ENCODE measurements around a stretch of chr4.

GRCh38 chr4:86582456-86582867, 11.7 kb upstream of the PTPN13 start:
- PRO-cap: no peak

DNA sequence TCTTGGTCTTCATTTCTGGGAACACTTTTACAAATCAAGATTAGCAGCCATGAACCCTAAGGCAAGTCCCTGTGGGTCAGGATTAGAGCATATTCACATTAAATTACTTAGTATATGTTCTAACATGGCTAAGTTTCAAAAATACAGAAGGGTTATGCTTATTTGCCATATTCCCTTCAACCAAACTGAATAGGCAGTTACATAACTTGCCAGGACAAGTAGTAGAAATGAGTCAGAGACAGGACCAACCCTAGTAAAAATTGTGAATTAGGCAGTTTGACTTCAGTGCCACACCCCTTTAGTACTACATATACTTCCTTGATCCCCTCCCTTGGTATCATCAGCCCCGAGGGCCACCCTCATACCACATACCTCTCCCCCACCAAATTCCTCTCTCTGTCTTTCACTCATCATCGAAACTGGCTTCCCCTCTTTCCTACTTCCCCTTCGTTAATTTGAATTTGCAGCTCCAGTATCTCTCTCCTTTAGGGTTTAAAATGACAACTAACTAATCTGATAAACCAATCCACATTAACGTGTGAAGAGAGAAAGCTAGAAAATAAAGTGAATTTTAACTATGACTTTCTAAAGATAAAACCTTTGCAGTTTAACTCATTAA, 8.0 kb upstream of the PTPN13 start:
- PRO-cap: no peak

DNA sequence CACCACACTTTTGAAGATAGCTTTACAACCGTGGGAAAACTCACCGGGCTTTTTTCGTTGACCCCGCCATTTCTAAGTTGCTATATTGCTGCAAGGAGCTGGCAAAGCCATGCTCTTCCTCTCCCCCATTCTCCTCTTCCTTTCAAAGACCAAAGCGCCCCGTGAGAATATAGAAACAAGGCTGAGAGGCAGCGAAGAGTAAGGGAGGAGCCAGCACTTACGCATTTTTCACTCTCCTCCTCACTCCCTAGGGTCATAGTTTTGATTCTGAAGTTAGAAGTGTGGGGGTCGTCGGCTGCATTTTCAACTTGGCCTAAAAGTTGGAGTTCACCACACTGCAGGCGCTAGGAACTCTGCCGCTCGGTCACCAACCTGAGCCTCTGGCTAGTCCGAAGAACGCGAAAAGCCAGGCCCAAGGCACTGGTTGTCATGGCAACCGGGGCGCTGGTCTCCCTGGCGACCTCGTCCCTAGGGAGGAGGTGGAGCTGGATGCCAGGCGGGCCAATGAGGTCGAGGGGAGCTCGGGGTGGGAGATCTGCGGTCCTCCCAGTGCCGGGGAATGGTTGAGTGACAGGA, 338 bp upstream of the PTPN13 start:
- PRO-cap: bidirectional peak, plus-strand start at position 172 of the sequence, minus-strand start at position 144 of the sequence; bidirectional peak, plus-strand start outside the sequence, minus-strand start at position 382 of the sequence

DNA sequence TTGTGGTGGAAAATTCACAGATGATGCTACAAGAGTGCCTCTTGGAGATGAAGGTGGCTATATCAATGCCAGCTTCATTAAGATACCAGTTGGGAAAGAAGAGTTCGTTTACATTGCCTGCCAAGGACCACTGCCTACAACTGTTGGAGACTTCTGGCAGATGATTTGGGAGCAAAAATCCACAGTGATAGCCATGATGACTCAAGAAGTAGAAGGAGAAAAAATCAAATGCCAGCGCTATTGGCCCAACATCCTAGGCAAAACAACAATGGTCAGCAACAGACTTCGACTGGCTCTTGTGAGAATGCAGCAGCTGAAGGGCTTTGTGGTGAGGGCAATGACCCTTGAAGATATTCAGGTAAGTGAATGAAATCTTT, 41.7 kb downstream of the SLC10A6 start:
- PRO-cap: no peak

GRCh38 chr4:86896482-86896748, 4.2 kb upstream of the C4orf36 start:
- PRO-cap: no peak

- PRO-cap: no peak
Observed at GRCh38 chr4:86911126-86911398, 18.8 kb upstream of the C4orf36 start.

DNA sequence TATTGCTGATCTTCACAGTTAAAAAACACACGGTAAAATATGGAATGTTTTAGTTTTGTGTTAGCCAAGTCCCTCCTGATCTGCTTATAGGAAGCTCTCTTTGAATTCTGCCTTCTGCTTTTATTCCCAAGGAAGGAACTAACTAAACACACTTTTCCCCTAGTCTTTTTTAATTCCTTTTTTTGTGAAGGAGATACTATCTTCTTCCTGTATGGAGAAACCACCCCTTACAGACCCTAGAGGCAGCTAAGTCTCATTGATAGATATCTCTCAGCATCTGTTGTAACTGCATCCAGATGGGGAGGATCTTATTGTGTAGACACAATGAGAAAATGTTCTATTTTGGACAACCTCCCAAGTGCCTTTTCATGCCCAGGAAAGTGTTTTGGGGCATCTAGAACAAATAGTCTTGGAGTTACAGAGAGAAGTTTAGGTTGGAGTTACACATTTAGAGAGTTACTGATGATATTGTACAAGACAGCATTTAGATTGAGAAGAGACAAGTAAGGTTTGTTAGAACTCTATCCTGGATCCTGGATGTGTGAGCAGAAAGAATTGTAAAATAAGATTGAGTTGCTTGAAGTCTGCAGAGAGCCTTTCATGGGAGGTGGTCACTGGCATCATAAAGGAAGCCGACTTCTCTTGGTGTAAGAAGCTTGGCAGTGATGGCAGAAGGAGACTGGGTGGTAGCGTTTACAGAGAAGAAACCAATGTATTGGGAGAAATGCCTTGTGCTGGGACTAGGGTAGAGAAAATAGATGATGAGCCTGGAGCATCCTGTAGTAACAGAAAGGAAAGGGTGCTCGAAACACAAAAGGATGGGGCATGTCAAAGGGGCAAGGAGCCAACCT, 64.6 kb downstream of the AFF1 start:
- PRO-cap: no peak

- PRO-cap: no peak
Observed at GRCh38 chr4:87012681-87013276, 78.0 kb downstream of the AFF1 start.

DNA sequence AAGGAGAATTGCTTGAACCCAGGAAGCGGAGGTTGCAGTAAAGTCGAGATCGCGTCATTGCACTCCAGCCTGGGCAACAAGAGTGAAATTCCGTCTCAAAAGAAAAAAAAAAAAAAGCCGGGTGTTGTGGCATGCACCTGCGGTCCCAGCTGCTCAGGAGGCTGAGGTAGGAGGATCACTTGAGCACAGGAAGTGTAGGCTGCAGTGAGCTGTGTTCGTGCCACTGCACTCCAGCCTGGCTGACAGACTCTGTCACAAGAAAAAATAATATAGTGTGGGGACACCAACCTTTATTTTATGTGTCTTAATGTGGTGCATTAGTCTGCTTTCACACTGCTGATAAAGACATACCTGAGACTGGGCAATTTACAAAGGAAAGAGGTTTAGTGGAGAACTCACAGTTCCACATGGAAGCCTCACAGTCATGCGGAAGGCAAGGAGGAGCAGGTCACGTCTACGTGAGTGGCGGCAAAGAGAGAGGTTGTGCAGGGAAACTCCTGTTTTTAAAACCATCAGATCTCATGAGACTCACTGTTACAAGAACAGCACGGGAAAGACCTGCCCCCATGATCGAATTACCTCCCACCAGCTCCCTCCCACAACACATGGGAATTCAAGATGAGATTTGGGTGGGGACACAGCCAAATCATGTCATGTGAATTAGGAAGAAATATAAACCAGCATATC, 130.1 kb downstream of the AFF1 start:
- PRO-cap: no peak

GRCh38 chr4:87209649-87210029, 10.8 kb downstream of the KLHL8 start:
- PRO-cap: no peak

DNA sequence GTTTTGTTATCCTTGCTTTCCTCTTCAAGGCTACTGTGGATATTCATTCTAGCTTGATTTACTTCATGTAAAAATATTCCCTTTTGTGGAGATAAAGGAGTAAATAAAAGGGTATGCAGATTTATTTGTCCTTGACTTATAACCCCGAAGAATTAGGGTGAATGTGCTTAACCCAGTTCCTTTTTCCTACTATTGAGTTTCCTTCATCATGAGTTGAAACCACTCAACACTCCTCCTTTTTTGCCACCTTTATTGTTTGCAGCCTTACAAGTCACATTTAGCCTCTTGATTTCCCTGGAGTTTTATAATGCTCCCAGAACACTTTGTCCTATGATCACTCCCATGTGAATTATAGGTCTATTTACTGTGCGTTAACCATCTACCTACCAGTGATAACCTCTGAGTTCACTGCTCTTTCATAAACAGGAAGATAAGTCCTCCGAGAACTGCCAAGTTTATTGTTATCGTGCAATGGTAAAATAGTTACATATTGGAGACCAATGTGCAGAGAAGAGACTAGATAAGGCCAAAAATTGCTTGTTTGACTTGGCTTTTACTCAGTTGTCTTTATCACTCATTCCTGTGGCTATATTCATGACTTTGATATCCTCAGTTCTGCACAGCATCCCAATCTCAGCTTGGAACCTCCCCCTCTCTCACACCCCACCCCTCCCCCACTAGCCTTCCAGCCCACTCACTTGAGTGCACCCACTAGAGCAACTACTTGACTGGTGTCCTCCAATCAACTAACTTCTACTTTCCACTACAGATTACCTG, 13.0 kb upstream of the NUDT9 start:
- PRO-cap: no peak

DNA sequence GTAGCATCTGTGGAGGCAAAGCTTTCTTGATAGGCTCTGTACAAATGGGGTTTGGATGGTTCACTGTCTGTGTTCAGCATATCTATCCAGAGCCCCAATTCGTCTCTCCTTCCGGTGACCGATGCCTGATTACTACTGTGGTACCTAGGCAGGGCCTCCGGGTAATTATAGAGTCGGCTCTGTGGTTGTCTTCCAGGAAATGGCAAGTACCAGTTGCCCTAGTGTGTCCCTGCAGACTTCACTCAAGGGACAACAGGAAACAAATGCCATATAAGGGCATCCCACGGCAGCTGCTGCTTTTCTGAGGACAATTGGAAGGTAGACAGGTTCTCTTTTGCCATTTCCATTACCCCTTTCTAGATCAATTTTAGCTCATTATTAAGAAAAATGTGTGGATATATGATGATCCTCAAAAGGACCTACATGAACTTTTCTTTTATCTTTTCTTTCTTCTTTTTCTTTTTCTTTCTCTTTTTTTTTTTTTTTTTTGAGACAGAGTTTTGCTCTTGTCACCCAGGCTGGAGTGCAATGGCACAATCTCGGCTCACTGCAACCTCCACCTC, 30.4 kb upstream of the SPARCL1 start:
- PRO-cap: no peak

DNA sequence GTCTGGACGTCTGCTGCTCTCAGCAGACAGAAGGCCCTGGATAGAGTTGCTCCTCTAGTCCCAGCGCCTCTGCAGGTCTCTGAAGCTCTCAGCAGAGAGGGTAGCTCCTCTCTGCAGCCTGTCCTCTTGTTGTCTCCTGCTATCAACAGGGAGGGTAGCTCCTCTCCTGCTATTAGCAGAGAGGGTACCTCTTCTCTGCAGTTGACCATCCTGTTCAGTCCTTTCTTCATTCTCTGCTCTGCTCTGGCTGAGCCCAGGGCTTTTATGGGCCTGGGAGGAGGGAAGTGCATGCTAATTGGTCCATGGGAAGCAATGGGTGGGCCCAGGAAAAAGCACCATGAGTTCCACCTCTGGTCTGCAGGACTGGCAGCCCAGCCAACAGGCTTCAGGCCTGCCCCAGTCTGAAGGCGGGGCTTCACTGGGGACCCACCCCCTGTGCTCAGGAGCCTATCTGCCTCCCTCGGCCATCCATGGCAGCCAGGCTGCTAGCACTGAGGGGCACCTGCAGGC, 54.0 kb upstream of the IBSP start:
- PRO-cap: no peak

DNA sequence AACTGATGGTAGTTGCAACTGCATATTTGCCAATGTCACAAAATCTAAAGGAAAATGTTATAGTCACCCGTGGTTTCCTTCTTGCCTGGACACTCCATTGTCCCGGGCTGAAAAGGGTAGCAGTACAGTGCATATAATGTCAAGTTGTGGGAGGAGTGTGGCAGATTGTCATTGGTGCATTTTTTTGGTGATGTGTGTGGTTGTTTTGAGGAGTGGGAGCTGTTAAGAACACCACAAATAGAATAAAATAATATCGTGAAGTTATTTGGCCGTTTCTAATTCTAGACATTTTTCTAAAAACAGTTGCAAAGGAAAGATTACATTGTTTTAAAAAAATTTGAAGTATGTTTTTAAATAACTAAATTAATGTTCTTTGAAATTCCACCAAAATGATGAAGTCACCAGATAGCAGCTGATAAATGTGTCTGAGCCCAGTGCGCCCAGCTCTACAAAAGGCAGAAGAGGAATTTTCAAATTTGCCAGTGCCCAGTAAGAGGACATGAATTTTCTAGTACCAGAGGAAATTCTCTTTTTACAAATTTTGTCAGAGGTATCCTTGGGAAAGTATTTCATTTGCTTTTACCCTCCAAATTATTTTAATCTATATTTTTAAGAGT, 1.4 kb downstream of the PKD2 start:
- PRO-cap: bidirectional peak, plus-strand start at position 161 of the sequence, minus-strand start at position 109 of the sequence

GRCh38 chr4:88019352-88020046, 12.1 kb downstream of the PKD2 start:
- PRO-cap: no peak

DNA sequence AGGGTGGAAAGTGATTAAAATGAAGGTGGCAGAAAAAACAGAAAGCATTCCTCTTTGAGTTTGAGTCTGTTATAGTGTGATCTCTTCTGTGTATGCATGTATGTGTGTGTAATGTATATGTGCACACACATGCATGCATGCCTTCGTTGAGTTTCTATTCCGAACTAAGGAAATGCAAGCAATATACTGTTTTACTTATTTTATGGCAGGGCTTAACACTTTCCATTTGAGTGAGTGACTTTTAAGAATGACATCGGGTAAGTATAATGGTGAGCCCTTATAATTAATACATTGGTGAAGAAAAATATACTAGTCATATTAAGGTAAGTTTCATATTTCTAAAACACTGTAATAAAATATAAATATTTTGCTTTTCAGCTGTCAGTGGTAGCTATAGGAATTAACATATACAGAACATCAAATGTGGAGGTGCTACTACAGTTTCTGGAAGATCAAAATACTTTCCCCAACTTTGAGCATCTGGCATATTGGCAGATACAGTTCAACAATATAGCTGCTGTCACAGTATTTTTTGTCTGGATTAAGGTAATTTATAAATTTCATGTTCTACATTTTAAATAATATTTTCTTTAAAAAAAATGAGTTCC, 44.3 kb downstream of the PKD2 start:
- PRO-cap: no peak

DNA sequence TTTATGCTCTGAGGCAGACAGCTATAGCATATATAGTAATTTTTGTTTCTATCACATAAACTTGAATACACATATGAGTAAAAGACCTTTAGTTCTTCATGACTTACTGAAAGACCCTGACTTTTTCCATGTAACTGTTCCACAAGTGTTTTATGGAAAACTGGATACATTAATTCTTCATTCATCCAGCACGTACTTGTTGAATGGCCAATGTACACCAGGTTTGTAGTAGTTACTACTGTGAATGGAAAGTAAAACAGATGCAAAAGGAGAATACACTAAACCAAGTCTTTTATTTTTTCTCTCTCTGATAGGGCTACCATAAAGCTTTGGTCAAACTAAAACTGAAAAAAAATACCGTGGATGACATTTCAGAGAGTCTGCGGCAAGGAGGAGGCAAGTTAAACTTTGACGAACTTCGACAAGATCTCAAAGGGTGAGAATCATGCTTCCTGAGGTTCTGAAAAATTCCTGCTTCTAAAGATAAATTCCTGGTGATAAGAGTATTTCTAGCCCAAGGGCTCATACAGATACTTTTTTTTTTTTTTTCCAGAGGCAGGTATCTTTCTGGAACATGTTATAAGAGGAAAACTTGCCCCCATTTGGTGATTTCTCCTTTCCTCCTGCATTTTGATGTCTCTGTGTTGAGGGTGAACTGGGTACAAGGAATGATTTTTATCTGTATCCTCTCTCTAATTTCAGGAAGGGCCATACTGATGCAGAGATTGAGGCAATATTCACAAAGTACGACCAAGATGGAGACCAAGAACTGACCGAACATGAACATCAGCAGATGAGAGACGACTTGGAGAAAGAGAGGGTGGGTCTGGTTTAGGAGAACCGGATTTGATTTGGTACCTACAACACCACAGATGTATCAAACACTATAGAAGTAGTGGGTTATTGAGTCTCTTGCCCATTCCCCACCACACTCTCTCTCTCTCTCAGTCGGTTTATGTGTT, 57.9 kb downstream of the PKD2 start:
- PRO-cap: no peak

- PRO-cap: no peak
Observed at GRCh38 chr4:88074631-88075219, 67.3 kb downstream of the PKD2 start.

DNA sequence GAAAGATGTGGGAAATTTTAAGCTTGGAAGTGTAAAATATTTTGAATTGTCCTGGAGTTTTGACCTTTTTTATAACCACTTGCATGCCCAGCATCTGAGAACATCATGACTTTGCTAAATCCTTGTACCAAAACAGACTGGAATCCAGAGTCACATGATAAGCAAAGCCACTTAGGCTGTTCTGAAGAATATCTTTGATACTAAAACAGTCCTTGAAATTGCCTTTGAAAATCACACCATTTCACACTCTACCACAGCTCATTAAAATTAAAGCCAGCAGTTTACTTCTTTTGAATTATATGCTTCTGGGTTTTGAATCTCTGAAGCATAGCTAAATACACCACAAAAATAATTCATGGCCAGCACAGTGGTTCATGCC, 2.6 kb upstream of the PPM1K start:
- PRO-cap: no peak

DNA sequence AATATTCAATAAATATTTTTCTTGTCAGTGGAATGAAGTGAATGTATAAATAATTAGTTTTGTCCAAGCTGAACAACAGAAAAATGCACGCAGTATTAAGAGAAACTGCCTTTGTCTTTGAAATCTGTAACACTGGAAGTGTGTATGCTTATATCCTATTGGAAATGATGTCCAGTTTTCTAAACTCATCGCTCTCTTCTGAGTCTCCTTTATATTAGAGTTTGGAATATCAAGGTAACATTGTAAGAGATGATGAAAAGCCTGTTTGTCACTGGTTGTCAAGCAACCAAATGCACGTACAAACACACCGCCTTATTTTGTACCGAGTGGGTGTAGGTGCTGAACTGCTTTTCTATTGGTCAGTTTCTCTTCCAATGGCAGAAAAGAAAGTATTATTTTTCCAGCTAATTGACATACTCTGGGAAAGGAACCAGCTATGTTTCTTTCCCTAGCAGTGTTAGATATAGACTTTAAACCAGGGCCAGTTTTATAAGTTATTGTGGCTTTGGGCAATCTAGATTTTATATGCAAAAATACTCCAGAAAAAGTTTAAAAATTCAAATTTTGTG, 6.6 kb upstream of the PPM1K start:
- PRO-cap: no peak